ENCODE measurements around a stretch of chr2.

DNA sequence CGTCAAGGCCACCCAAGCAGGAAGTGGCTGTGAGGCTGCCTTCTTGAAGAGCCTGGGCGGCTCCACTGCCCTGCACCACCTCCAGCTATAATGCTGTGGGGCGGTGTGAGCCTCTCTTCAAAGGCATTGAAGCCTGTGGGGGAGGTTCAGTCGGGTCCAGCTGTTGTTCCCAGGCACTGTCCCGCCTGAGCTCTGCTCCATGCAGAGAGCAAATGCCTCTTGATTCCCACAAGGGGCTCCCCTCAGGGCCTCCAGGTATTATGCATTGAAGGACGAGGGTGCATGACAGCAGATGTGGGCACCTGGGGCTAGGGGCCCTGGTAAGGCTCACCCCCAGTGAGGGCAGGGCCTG lies 29.5 kb upstream of the LAPTM4A start:
- RRBS = no CpG with 5 or more reads among the region's 6 CpGs

DNA sequence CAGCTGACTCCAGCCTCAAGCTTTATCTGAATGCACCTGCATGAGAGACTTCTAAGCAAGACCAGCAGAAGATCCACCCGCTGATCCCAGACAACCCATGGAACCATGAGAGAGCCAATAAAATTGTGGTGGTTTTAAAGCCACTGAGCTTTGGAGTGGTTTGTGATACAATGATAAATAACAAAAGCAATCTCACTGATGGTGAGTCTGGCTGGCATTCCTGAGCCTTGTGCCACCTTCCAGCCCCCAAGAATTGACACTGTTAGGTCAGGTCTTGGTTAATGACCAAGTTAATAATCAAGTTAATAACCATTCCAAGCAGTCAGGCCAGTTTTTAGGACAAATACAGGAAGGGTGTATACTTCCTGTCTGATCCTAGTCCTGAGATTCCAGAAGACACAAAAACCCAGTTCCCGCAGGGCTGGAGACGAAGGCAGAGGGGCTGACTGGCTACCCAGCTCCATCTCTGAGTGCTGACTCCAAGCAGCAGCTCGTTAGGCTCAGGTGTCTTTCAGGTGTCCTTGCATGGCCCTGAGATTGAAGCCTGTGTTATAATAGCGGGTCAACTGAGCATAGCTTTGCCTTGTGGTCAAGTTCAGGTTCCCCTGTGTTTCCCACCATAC lies 74.6 kb upstream of the LAPTM4A start:
- RRBS = no CpG with 5 or more reads among the region's 5 CpGs

GRCh38 chr2:20145516-20146066 lies 79.3 kb downstream of the SDC1 start:
- RRBS = no CpG with 5 or more reads among the region's 7 CpGs

- RRBS = 100% methylated on average over 1 of the region's 13 CpGs
Observed at GRCh38 chr2:20186198-20186842, 38.6 kb downstream of the SDC1 start.

GRCh38 chr2:20195175-20196046 lies 29.5 kb downstream of the SDC1 start:
- RRBS = no CpG with 5 or more reads among the region's 13 CpGs

- RRBS = no CpG with 5 or more reads among the region's 8 CpGs
Observed at GRCh38 chr2:20236522-20237074, 11.7 kb upstream of the SDC1 start.

- RRBS = no CpG with 5 or more reads among the region's 12 CpGs
Observed at GRCh38 chr2:20424647-20425481, 22.0 kb upstream of the RHOB start.

GRCh38 chr2:20451143-20451343 lies 4.2 kb downstream of the RHOB start:
- RRBS = no CpG with 5 or more reads among the region's 1 CpG

GRCh38 chr2:20622774-20623139 lies 28.1 kb downstream of the HS1BP3 start:
- RRBS = no CpG with 5 or more reads among the region's 9 CpGs

DNA sequence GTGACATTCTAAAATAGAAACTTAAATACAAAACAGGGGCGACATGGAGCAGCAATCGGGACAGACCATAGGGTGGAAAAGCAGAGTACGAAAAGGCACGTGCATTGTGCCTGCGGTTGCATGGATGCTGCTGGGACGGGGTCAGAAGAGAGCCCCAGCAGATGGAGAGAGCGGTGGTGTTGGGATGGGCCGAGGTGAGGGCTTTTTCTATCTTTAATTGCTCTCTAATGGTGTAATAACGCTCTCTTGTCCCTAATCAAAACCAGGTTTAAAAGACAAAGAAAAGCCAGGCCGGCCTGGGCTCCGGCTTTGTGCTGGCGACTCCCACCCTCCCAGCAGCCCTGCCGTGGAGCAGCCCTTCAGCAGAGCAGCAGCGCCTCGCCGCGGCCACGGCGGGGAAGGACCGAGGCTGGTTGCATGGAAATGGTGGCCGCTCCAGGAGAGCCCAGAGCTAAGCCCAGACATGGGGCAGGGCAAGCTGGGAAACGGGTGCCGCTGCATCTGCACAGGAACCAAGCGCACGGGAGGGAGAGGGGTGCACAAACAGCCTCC lies 15.2 kb downstream of the HS1BP3 start:
- RRBS = no CpG with 5 or more reads among the region's 25 CpGs

DNA sequence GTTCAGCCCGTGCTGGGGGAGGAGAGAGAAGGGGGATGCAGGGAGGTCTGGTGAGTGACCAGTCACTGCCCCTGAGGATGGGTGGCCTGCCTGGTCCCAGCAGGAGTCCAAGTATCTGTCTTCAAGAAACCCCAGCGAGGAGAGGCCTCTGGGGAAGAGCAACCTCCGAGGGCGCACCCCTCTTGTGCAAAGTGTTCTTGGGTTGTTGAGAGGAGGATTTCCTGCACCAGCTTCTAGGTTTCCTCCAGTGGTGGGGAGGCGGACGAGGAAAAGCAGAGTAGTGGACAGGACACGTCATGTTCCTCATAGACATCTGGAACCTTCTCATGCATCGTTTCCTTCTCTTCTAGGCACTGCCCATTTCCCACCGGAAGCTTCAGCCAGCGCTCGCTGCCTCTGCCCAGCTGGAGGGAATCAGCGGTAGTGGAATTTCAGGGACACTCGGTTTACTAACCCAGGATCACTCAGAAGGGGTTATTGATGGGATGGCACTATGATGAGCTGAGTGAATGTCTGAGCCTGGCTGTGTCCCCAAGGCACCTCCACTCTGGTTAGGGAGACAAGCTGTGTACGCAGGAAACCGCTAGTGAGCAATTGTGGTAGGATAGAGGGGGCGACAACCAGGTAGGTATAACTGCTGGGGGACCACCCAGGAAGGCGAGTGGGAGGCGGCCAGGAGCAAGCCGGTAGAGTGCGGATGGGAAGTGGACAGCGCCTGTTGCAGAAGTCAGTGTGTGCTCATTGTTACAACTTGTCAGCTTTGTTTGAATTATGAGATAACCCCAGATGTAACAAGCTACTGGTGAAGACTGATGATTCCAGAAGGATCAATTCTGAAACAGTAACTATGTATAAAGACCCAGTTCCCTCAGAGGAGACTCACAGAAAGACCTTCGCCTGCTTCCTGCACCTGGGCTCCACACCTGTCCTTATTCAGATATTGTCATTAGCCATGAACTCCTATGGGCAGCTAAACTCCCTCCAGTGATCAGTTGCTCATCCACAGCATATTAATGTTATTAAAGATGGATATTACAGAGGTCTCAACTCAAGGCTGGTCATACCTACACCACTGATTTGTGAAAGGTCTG lies 1.0 kb upstream of the APOB start:
- RRBS = no CpG with 5 or more reads among the region's 22 CpGs

- RRBS = no CpG with 5 or more reads among the region's 5 CpGs
Observed at GRCh38 chr2:21066931-21067503, 23.1 kb upstream of the APOB start.

DNA sequence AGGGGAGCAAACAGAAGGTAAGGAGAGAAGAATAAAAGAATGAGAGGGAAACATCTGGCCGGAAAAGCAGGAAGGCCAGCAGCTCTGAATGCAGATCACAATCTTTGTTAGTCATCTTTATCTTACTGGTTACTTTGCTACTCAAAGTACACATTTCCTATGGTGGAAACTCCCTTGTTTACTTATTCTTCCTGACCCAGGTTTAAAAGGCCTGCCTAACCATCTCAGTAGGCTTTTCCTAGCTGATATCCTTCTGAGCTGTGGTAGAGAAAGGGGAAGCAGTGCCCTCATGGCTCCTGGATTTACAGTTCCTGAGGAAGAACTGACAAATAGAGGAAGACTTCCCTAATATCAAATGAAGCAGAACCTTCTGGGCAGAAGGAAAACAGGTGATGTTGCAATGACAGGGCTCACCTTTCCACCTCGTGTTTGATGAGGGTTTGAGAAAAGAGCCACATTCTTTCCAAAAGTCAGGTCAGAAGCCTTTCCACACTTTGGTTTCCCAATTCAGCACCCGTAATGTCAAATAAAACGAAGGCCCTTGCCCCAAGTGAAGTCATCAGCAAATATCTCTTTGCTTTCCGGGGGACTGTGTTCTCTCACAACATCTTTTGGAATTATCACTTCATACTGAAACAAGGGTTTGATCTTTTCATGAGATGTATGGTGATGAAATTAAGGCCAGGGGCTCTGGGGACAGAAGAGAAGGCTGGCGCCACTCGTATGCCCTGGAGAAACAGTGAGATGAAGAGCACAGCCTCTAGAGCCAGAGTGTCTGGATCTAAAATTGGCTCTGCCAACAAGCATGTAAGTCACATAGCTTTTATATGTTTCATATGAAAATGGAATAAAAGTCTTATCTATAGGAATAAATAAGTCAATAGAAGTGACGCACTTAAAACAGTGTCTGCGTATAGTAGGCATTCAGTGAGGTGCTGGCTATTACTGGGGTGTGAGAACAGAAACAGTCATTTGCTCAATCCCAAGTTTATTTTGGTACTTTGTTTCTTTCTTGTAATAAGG lies 26.8 kb upstream of the APOB start:
- RRBS = no CpG with 5 or more reads among the region's 9 CpGs

DNA sequence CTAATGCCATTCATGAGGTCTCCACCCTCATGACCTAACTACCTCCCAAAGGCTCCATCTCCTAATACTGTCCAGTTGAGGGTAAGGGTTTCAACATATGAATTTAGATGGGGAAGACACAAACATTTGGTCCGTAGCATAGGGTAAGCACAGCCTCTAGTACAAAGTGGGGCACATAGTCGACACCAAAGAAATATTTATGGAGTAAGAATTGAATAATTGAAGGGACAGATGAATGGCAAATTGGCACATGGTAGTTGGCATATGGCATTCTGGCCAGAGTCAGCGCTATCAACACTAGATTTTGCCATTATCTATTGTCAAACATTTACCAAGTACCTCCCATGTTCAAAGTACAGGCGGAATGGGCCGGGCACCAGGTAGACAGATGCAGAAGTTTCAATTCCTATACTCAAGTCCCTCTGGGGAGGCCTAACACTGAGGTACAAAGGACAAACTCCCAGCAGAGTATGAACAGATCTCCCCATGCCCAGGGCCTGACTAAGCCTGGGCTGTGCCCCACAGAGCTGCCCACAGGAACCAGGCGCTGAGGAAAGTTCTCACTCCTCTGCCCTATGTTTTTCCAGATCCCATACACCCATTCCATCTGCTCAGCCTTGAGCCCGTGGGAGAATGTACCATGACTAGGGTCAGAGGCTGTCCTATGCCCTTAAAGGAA lies 257.6 kb upstream of the KLHL29 start:
- RRBS = no CpG with 5 or more reads among the region's 7 CpGs

- RRBS = no CpG with 5 or more reads among the region's 3 CpGs
Observed at GRCh38 chr2:23212025-23212509, 172.9 kb upstream of the KLHL29 start.

DNA sequence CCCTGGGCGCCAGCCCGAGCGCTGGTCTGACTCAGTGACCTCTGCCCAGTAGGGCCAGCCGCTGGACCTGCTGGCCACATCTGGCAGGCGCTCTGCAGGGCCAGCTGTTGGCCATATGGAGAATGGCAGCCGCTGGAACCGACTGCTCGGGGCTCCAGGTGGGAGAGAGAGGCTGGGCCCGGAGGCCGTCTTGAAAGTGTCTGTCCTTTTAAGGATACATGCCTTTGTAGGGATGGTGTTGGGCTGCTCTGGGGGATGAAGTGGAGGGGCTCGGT lies 178.9 kb downstream of the KLHL29 start:
- RRBS = no CpG with 5 or more reads among the region's 11 CpGs

- RRBS = 93% methylated on average over 4 of the region's 25 CpGs
Observed at GRCh38 chr2:23593719-23594722, 209.0 kb downstream of the KLHL29 start.

- RRBS = no CpG with 5 or more reads among the region's 17 CpGs
Observed at GRCh38 chr2:23601878-23602697, 217.1 kb downstream of the KLHL29 start.

DNA sequence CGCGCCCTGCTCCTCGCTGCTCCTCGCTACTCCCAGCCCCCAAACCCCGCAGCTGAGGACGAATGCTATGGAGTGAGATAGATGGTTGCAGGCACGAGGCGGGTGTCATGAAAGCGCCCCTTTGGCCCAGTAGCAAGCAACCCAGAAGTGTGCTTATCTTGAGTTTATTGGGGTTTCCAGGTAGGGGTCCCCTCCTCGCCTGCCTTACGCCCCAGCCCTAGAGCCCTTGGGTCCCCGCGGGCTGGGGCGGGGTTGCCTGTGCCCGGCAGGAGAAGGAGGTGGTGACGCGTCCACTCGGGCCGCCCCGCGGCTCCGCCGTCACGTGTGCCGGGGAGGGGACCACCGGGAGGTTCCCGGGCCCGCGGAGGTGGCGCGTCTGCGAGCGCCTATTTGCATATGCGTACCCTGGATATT lies 263.8 kb downstream of the ATAD2B start:
- RRBS = 21% methylated on average over 11 of the region's 34 CpGs

- RRBS = no CpG with 5 or more reads among the region's 13 CpGs
Observed at GRCh38 chr2:24048765-24049200, 758 bp upstream of the FKBP1B start.